ENCODE results near the genes VEZF1 and MKS1.

GRCh38 chr17:57927247-57927808 is 27.9 kb downstream of the CUEDC1 start:
- PRO-cap = no peak

- PRO-cap = no peak
These were observed 19.2 kb downstream of the CUEDC1 start for GRCh38 chr17:57935885-57936478.

GRCh38 chr17:57943059-57943519 is 12.1 kb downstream of the CUEDC1 start:
- PRO-cap = no peak

DNA sequence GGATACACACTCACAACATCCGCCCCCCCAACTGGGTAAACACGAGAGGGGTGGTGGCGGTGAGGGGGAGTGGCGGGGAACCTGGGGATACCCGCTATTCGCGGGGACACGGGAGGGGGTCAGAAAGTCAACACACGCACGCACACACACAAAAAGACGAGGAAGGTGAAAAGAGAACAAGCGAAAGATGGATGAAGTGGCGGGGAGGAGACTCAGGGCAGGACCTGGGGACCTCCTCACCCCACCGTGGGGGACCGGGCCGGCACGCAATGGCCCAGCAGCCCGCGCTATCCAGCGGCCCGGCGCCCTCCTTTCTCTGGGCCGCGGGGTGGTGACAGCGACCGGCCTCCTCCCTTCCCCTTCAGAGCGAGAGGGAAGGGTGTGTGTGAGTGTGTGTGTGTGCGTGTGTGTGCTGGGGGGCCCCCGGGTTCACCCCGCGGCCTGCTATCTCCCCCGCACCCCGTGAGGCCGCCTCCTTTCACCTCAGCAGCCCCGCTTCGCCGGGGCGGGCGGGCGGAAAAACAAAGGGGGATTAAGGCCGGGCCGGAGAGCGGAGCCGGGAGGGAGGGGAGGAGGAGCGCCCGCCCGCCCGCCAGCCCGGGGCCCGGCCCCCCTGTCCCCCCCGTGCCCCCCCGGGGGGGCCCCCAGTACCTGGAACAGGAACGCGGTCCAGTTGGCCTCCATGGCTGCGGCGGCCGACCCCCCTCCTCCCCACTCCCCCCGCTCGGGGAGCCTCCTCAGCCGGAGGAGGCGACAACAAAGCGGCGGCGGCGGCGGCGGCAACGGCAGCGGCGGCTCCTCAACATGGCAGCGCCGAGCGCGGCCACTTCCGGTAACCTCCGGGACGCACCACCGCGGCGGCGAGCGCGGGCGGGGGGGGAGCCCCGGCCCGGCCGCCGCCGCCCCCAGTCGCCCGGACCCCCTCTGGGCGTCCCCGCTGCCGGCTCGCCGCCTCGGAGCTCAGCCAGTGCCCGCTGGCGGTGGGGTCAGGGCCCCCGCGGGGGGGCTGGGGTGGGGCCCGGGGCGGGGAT is at the start of gene VEZF1:
TSS of gene VEZF1 (minus strand) at position 827 of the 1,031 bp plus-strand sequence.
- PRO-cap = bidirectional peak, plus-strand start at position 151 of the sequence, minus-strand start outside the sequence; bidirectional peak, plus-strand start at position 364 of the sequence, minus-strand start at position 363 of the sequence; bidirectional peak, plus-strand start outside the sequence, minus-strand start at position 827 of the sequence

DNA sequence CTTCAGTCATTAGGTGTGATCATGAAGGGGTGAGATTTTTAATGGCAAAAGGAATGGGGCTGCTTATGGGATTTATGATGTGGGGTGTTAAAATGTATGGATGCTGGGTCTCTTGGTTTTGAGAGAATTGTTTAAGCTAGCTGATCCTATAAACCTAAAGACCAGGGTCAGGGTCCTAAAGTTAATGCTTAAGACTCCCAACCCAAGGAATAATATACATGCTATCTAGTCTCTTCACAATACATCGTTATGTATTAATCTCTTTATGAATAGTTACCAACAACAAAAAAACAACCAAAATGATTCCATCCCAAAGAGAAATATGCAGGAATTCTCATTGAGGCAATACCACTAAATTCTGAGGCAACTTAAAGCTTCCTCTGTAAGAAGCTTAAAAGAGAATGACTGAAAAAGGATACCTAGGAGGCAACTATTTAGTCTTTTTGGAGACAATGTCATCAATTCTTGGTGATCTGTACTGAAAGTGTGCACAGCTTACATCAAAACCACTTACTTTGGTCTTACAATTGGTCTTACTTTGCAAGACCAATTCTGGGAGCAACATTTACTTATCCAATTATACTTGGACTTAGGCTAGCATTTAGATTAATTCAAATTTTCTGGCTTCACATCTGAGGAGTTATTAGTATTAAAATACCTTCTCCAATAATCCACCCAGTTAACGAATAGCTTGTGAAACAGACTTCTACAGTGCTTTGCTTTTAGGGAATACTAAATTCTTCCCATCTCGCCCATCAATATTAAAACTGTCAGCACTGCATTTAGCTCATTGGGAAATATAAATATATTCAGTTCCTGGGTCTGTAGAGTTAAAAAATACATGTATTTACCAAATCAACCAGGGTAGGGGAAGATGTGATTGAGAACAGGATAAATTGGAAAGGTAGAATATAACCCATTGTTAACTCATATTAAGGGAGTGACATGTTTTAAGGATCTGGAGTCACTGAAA is 8.9 kb upstream of the VEZF1 start:
- PRO-cap = no peak

GRCh38 chr17:58156723-58157841 is 8.9 kb downstream of the OR4D1 start:
- PRO-cap = unidirectional peak, plus-strand start at chr17:58157070; unidirectional peak, minus-strand start at chr17:58157314

- PRO-cap = bidirectional peak, plus-strand start at chr17:58219401, minus-strand start at chr17:58219225
These were observed at the start of gene MKS1 for GRCh38 chr17:58218987-58219642. Gene MKS1, minus strand, starts transcription at chr17:58219255.

DNA sequence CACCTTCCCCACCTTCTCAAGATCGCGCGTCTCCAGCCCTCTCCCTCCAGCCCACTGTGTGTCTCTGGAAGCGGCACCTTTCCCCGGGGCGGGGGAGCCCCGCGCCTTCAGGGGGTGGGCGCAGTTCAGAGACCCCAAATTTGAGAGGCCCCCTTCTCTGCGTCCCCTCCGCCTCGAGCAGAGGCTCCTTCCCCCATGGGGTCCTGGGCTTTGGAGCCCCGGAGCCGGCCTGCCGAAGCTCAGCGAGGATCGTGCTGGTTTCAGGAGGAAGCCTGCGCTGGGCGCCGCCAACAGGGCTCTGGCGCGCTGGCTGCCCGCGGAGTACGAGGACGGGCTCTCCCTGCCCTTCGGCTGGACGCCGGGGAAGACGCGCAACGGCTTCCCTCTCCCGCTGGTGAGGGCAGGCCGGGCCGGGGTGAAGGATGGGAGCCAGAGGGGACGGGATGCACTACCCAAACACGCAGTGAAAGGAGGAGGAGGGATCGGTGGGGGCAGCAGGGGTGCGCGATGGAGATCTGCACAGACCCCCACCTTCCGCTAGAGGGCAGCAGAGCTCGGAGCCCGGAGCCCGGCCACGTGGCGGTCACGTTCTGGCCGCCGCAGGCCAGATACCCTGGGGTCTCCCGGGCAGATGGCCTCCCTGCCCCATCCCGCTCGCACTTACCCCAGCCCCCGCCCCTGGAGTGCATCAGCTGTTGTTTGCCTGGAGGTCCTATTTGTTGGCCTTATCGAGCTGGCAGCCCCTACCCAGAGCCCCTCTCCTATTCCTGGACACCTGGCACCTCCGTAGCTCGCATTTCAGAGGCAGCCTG is 11.1 kb downstream of the LPO start:
- PRO-cap = no peak

DNA sequence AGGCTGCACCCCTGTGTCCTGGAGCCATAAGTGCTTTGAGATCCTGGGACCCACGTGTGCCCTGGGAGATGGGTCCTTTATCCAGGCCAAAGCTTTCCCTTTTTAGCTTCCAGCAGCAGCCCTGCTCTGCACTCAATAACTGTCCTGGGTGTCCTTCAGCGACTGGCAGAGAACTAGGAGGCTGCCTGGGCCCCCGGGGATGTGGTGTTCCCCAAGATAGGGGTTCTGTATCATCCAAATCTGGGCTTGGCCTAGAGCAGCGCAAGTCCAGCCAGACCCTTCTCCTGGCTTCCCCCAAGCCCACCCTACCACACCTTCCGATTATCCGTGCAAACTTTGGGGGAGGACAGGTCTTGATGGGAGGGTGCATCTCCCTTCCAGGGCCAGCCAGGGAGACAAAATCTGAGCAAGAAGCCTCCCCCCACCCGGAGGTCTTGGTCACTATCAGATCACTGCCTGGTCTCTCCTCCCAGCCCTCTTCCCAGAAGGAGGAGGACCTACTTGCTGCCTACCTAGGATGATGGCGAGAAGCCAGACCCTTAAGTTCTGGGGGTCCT is 4.8 kb downstream of the TSPOAP1 start:
- PRO-cap = no peak

DNA sequence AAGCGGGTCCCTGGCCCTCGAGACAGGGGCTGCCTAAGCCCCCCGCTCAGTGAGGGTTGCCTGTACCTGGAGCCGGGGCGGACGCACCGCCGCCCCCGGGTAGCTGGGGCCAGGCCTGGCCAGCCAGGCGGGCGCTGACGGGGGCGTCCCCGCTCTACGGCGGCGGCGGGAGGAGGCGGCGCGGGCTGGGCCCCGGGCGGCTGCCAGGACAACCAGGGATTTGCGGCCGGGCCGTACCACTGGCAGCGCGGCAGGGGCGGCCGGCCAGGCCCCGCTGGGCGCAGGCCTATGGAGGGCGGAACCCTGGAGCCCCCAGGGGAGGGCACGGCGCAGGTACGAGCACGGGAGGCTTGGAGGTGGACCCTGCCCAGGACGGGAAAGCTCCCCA is 4.3 kb downstream of the TSPOAP1 start:
- PRO-cap = bidirectional peak, plus-strand start at position 298 of the sequence, minus-strand start at position 101 of the sequence

- PRO-cap = bidirectional peak, plus-strand start at chr17:58331615, minus-strand start at chr17:58331883; bidirectional peak, plus-strand start at chr17:58332645, minus-strand start at chr17:58332520
These were observed 3.4 kb upstream of the TSPOAP1 start for GRCh38 chr17:58331854-58332559.

- PRO-cap = no peak
These were observed 7.7 kb upstream of the TSPOAP1 start for GRCh38 chr17:58336322-58336694.

GRCh38 chr17:58337902-58338589 is 9.5 kb upstream of the TSPOAP1 start:
- PRO-cap = bidirectional peak, plus-strand start at chr17:58338334, minus-strand start at chr17:58338083

GRCh38 chr17:58341837-58342548 is 10.0 kb downstream of the SUPT4H1 start:
- PRO-cap = no peak

DNA sequence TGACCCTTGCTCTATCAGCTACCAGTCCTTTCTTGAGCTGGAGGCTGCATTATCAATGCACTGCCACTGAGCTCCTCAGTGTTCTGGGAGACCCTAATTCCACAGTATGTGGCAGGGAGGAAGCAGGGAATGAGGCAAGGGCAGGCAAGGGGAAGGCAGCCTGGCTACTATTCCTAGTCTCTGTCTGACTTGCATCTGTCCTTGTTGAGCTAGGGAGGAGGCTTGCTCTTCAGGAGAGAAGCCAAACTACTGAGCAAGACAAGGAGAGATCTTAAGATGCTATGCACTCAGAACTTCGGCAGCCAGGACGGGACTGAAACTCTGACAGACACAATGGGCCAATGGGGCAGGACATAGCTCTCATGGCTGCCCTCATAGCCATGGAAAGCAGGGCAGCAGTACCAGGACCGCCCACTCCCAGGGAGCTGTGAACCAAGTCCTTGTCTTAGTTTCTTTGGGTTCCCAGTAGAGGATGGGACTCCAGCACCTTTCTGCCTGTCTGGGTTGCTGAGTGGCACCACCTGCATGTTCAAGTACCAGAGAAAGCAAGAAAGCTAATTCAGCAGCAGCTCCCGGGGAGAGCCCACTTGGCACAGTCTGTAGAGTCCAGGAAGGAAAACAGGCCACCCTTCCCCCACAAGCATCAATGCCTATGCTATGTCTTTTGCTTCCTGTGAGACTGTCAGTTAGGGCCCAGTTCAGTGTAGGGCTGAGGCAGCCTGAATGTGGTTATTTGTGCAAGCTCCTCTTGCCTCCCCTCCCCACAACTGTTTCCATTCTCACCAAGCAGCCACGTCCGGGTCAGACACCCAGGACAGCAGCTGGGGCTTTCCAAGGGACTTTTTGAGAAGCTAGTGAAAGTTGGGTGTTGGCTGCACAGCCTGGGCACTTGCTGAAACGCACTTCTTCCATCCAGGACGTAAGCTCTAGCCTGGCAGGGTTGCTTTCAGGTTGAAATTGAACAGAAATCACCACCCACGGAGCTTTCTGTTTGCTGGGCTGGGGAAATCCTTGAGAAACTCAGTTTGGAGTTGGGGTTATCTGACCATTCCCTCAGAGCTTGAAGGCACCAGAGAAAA is 7.9 kb downstream of the SUPT4H1 start:
- PRO-cap = no peak

GRCh38 chr17:58383818-58384662 is 32.0 kb upstream of the SUPT4H1 start:
- PRO-cap = no peak

- PRO-cap = bidirectional peak, plus-strand start at chr17:58415531, minus-strand start at chr17:58415498
These were observed 2.2 kb downstream of the RNF43 start for GRCh38 chr17:58414990-58415700.

DNA sequence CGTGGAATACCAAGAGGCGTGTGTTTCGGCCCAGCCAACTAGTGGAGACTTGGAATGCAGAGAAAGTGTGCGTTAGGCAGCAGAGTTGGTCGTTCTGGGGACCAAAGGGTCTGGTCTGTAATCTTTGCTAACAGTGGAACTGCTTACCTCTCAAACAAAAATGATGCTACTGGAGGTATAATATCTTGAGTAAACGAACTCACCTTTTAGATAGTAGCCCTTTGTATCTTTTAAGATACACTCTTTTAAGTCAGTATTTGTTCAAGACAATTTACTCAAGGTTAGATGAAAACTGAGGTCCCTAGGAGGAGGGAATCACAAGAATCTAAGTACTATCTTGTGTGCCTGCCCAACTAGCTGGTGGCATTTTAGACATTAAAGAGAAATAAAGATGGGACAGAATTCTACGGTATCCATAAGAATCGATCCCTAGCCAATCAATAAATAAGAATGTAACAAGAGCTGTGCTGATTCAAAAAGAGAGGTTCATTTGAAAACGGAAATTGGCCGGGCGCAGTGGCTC is 483 bp upstream of the HSF5 start:
- PRO-cap = no peak

DNA sequence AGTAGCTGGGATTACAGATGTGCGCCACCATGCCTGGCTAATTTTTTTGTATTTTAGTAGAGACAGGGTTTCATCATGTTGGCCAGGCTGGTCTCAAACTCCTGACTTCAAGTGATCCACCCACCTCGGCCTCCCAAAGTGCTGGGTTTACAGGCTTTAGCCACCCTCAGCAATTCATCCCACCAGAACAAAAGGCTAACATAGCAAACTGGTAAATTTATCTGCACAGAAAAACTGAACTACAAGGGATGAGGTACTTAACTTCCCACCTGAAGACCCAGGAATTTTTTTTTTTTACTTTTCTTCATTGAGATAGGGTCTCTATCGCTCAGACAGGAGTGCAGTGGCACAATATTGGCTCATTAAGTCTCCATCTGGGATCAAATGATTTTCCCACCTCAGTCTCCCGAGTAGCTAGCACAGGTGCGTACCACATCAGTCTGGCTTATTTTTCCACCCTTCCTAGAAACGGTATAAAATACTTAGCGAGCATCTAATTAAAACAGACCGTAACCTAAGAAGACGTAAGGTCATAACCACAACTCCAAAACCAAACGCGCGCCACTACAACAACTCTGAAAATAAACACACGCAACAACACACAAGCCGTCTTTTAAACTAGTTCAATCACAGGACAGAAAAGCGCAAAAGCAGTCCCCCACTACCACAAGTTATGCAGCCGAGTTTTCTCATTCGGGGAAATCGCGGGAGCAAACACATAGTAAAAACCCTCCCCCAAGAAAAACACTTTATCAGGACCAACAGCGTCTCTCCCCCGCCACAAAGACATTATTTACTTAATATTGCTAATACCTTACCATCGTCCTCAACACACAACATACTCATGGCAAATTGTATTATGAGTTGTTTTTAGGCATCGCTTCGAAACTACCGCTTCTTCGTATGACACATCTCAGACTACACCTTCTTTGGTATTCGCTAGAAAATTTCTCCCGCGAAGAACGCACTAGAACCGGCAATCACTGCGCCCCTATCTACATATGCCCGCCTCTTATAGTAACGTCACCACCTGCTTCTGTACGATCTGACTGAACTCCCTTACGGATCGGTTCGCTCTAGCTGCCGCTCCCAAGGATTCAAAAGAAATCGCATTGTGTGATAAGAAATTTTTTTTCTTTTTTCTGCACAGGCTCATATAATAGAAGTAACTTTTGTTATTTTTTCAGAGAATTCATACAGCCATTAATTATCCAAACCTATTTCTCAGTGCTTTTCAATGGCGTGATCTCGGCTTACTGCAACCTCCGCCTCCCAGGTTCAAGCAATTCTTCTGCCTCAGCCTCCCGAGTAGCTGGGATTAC is 32.9 kb downstream of the IGBP1C start:
- PRO-cap = bidirectional peak, plus-strand start at position 1,041 of the sequence, minus-strand start at position 782 of the sequence

- PRO-cap = bidirectional peak, plus-strand start at chr17:59330928, minus-strand start at chr17:59330769
These were observed 1.1 kb upstream of the YPEL2 start for GRCh38 chr17:59330130-59331049.

All from left lung (tissue), 1 donor.